ENCODE data around the gene TMEM237.

- PRO-cap, result no peak
- RAMPAGE, long total RNA, 4 experiments, result no peak in any of the 4 experiments
Measured at GRCh38 chr2:201413965-201414476, 37.2 kb downstream of the TRAK2 start.

DNA sequence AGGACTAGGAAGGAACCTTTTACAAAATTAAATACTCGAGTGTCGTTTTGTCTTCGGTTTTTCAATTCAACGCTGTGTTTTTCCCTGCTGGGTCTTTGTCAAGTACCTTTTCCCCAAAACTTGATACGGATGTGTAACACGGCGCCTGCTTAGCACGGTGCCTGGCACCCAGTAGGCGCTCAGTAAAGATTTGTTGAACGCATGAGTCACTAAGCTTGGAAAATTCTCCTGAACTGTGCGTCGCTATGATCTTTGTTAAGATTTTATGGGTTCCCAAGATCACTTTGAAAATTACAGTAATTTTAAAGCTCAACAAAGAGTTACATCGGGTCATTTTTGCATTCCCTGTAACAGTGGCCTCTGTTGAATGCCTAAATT lies 823 bp downstream of the STRADB start:
- PRO-cap, result unidirectional peak, minus-strand start at position 173 of the sequence
- RAMPAGE, long total RNA, 4 experiments, result no peak in any of the 4 experiments

DNA sequence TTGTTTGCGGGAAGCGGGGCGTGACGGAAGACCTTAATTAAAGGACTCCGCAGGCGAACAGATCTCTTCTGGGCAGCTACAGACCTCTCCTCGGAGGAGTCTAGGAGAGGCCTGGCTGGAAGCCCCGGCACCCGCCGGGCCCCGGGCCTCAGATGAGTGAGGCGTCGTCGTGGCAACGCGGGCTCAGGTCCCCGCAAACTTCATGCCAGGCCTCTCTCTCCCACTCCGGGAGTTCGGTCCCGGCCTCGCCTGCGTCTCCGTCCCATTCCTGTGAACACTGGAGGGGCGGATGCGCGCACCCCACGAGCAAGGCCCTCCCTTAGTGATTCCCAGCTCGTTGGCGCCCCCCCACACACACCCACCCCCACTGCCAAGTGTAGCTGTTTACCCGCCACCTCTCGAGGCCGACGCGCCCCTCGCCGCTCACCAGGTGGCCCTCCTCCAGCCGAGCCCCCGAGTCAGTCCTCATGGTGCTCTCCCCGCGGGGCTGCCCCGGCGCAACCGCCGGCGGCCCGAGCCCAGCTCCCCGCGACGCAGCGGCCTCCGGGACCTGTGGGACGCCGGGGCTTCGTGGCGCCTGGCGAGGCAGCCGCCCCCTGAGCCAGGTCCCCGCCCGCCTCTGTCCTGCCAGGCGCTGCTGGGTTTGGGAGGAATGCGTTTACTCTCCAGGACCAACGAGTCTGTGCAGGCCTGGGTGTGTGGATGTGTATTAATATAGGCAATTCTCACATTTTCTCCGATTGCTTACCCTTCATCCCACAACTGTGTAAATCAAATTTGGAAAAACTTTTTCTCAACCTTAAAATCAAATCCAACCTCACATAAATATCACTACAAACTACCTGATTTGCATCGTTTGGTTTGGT lies at the start of gene TMEM237:
TMEM237 (minus strand) TSS at position 572 of the 866 bp plus-strand sequence.
- PRO-cap, result bidirectional peak, plus-strand start at position 265 of the sequence, minus-strand start at position 279 of the sequence; bidirectional peak, plus-strand start at position 649 of the sequence, minus-strand start at position 621 of the sequence
- RAMPAGE, long total RNA, 4 experiments, result start-site peak on the minus strand in 3 of 4 experiments, centred at positions 509 to 562 of the sequence, 71 to 108 reads per replicate

DNA sequence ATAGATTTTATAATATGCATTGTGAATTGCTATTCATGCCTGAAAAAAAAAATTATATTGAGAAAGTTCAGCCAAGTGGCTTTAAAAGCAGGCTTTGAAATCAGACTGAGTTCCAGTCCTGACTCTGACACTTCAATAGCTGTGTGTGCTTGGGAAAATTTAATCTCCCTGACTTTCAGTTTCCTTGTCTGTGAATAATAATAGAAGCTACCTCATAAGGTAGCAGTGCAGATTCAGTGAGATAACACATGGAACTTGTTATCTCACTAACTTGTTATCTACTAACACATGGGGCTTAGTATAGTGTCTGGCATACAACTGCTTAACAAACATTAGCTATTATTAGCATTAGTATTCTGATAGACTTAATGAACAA lies 15.0 kb downstream of the ALS2 start:
- PRO-cap, result no peak
- RAMPAGE, long total RNA, 4 experiments, result no peak in any of the 4 experiments

DNA sequence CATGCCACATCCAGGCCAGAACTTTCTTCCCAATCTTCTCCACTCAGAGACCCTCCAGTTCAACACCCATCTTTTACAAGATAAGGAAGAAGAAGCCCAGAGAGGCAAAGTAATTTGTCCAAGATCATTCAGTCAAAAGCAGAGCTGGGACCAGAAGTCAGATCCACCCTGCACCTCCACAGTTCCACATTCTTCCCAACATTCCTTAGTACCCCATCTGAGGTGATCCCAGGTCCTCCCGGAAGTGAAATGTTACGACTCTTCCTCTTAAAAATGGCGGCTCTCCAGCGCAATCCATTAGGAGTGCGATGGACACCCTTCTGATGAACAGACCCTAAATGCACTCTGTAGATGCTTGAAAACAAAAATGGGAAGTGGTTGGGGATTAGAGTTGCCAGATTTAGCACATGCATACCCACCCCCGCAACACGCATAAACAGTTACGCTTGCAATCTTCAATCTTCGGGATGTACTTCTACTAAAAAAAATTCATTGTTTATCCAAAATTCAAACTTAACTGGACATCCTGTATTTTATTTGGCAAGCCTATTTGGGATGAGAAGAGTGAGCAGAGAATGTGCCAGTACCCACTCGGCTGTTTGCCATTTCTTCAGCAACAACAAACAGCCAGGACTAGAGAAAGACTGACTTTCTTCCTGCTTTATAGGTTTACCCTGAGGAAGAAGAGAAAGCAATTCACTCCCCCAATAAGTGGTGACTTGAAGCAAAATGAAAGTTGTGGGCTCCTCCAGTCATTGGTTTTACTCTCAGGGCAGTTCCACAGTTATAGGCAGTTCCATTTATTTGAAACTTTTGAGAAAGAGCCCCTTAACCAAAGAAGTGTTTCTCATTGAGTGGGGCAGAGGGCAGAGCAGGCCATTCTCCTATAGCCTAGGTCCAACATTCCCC lies 18.4 kb downstream of the KIAA2012 start:
- PRO-cap, result no peak
- RAMPAGE, long total RNA, 4 experiments, result no peak in any of the 4 experiments

- PRO-cap, result no peak
- RAMPAGE, long total RNA, 4 experiments, result no peak in any of the 4 experiments
Measured at GRCh38 chr2:202280651-202281264, 15.2 kb downstream of the NOP58 start.

DNA sequence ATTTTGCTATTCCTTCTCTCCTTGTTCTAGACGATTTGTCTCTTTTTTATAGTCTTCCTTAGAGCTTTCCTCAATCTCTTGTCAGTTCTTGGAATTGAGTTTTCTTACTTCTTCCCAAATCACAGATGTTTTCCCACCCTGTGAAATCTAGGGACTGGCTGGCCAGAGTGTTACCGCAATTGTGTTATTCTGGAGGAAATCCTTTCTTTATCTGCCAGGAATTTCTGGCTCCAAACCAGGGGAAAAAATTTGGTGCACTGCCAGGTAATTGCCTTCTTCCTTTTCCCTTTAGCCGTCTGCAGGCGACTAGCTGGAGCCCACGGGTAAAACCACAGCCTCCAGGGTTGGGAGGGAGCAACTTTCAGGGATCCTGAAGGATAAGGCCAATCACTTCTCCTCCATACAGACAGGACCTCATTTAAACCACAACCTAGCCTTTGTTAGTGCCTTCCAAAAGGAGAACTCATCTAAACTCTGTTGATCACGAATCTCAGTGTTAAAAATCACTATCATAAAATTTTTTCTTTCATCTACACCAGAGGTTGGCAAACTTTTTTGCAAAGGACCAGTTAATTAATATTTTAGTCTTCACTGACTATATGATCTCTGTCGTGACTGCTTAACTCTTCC lies 51.9 kb downstream of the NOP58 start:
- PRO-cap, result bidirectional peak, plus-strand start at position 332 of the sequence, minus-strand start at position 181 of the sequence
- RAMPAGE, long total RNA, 4 experiments, result no peak in any of the 4 experiments

GRCh38 chr2:202395792-202396574 lies 19.9 kb downstream of the BMPR2 start:
- PRO-cap, result no peak
- RAMPAGE, long total RNA, 4 experiments, result no peak in any of the 4 experiments

- PRO-cap, result no peak
- RAMPAGE, long total RNA, 4 experiments, result no peak in any of the 4 experiments
Measured at GRCh38 chr2:202555925-202556687, 78.7 kb upstream of the FAM117B start.

DNA sequence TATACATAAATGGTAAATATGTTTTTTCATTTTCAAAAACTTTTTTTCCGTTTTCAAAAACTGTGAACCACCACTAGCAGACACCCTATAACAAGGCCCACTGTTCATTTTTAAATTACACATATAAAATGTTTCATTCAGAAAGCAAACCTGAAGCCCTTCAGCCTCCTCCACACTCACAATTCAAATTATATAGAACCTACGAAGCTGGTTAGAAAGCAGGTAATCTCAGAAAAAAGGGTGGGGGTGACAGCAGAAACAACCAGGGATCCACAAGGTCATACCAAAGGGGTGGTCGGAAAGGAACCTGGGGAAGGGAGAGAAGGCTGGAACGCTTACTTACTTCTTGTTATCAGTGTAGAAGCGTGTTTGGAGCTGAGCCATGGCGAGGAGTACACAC lies 380 bp downstream of the WDR12 start:
- PRO-cap, result no peak
- RAMPAGE, long total RNA, 4 experiments, result no peak in any of the 4 experiments

GRCh38 chr2:202912866-202913407 lies 862 bp downstream of the CARF start:
- PRO-cap, result no peak
- RAMPAGE, long total RNA, 4 experiments, result no peak in any of the 4 experiments

DNA sequence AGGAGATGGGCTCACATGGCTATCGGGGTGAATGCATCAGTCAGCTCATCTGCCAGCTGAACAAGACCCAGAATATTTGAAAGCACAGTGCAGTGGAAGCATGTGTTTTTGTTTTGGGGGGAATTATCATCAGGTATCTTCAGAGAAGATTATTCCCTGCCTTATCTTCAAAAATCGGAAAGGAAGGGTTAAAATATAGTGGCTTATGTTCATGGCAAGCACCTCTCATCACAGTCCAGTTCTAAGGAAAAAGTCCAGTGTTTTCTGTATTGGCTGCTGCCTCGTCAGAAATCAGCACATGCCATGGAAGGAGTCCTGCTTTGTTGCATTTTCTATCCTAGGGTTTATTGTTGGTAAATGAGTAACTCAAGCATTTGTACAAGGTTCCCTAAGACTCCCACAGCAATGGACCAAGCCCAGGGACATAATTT lies 26.2 kb downstream of the NBEAL1 start:
- PRO-cap, result no peak
- RAMPAGE, long total RNA, 4 experiments, result no peak in any of the 4 experiments

DNA sequence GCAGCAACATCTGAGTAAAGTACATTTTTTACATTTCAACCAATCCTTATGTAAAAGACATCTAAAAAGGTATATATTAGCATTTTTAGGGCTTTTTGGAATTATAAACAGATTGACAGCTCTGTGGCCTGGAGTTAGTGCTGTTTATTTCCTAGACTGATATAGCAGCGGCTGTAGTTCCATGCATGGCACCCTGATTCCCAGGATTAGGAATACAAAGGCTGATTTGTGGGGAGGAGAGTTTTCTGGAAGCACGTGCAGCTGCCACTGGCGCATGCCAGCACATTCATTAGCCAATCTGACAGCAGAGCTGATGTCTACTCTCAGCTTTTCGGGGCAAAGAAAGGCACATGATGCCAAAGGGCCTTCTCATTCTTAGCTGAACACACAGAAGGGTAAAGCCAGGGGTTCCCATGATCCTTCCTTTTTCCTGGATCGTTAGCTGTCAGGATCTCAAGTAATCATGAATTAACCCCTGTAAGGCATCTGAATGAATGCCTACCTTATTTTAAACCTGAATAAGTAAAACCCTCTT lies 45.7 kb upstream of the RAPH1 start:
- PRO-cap, result unidirectional peak, minus-strand start at position 208 of the sequence
- RAMPAGE, long total RNA, 4 experiments, result no peak in any of the 4 experiments

DNA sequence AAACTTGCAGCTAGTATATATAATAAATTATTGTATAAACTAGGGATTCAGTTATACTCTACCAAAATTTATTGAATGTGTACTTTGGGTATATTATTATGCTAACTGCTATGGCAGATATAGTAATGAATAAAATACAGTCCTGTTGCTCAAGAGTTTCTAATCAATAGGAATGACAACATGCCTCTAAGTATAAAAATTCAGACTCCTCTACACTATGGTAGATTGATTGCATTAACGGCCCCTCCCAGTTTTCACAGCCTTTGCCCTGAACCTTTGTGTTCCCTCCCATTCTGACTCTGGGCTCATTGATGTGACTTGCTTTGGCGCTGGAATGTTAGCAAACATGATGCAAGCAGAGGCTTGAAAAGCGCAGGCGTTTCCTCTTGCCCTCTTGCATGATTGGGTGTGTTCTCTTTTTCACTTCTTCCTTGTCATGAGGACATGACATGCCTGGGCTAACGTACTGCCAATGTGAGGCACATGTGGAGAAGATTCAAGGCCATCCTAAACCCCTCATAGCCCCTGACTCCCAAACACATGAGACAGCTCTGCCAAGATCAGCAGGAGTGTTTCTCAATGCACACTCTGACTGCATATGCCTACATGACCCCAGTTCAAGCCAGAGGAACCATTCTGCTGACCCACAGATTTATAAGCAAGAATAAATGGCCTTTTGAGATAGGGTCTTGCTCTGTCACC lies 49.9 kb upstream of the CD28 start:
- PRO-cap, result bidirectional peak, plus-strand start at position 423 of the sequence, minus-strand start at position 301 of the sequence
- RAMPAGE, long total RNA, 4 experiments, result no peak in any of the 4 experiments

DNA sequence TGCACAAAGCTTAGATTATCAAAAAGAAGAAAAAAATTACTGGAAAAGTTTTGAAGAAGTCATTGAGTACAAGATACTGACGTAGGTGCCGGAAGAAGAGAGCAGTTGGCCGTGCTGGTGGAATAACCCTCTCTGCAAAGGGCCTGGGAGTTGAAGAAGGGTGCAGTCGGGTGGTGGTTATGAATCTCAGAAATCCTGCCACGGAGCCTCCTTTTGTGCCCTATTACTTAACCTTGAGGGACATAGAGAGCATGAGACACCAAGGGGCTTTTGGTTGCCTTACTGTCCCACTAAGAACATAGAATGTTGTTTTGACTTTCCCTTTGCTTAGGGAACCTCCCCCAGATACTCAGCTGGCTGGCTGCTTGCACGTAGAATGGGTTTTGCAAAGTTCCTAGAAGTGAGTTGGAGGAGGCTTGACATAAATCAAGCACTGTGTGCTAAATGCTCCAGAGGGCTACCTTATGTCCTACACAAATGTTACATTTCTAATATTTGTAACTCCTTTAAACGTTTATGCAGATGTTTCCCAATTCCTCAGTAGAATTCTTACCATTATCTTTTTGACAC lies 1.2 kb upstream of the CD28 start:
- PRO-cap, result unidirectional peak, plus-strand start at position 137 of the sequence
- RAMPAGE, long total RNA, 4 experiments, result no peak in any of the 4 experiments

- PRO-cap, result bidirectional peak, plus-strand start at chr2:203871127, minus-strand start at chr2:203871110
- RAMPAGE, long total RNA, 4 experiments, result no peak in any of the 4 experiments
Measured at GRCh38 chr2:203870968-203871296, 3.4 kb downstream of the CTLA4 start.

DNA sequence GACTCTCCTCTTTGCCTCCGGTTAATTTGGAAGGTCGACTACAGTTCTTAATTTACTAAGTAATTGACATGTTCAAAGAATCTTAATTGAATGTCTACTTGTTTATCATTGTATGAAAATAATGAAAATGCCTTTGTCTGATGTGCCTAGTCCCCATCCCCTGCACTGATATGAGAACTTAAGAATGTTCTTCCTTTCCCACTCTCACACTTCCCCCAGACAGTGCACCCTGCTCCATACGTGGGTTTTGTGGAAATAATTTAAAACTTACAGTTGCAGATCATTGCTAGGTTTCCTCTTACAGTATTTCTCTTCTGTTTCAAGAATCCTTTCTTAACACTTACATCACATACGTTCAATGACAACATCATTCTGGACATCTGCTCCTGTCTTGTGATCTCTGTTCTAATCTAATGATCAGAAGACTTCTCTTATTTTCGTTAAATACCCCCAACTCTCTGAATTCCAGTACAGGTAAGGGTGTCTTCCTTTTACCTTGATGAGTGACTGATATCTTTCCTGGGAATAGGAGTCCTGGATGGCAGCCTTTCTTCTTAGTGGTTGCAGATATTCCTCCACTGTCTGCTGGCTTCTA lies 3.6 kb downstream of the ICOS start:
- PRO-cap, result no peak
- RAMPAGE, long total RNA, 4 experiments, result no peak in any of the 4 experiments

DNA sequence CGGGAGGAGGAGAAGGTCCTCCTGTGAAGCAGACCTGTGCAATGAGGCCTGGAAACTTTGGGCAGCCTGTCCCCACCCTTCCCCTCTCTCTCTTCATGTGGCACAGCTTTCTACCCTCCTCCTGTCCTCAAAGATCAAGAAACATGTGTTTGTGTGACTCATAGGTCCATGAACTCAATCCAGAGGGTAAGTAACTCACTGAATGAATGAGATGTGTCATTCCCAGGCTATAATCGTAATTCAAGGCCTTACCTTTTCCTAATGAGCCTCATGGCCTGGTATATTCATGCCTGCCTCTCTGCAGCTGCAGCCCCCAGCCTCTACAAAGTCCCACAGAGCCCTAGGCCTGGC lies 288.0 kb upstream of the PARD3B start:
- PRO-cap, result no peak
- RAMPAGE, long total RNA, 4 experiments, result no peak in any of the 4 experiments

GRCh38 chr2:204498835-204499117 lies 46.5 kb upstream of the PARD3B start:
- PRO-cap, result no peak
- RAMPAGE, long total RNA, 4 experiments, result no peak in any of the 4 experiments

- PRO-cap, result no peak
- RAMPAGE, long total RNA, 4 experiments, result no peak in any of the 4 experiments
Measured at GRCh38 chr2:204546299-204546917, 1.1 kb downstream of the PARD3B start.

All from esophagus squamous epithelium (tissue), 4 donors.